SK-N-MC (cell line): ENCODE results near the gene SRRM4.

GRCh38 chr12:118537343-118538152 is 161.2 kb downstream of the SUDS3 start:
- RRBS: no CpG with 5 or more reads among the region's 10 CpGs

DNA sequence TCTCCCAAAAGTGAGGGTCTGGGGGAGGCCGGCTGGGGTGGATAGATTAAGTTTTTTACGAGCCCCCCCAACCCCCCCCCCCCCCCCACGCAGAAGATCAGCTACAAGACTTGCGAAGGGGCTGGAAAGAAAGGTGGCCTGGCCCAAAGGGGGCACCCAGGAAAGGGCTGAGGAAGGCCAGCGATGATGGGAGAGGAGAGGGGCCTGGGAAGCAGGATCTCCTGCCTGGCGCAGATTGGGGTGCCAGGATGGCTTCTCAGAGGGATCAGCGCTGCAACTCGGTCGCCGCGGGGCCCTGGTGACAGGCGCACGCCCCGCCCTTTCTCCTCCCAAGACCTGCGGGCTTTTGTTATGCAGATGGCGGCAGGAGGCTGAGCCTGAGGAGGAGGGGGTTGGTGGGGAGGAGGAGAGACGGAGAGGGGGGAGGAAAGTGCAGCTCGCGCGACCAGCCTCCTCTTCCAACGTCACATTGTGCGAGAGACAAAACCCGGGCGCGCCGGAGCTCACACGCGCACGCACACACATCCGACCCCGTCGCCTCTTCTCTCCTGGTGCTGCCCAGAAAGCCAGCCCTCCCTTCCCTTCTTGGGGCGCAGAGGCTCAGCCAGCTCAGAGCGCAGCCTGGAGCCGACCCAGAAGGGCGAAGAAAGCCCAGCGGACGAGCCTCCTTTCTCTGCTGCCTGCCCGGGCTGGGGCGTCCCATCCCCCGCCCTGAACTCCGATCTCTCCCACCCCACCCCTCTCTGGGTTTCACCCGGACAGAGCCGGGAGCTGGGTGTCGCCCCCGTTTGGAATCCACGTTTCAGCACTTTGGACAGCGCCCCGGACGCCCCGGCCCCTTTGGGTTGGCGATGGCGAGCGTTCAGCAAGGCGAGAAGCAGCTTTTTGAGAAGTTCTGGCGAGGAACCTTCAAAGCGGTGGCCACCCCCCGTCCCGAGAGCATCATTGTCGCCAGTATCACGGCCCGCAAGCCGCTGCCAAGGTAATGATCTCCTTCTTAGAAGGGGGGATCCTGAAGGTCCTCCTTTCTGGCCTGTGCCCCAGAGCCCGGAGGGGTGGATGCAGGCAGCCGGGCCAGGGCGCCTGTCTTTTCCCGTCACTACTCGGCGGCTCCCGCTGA is at the start of gene SRRM4:
TSS of gene SRRM4 (plus strand) at position 510 of the 1,120 bp plus-strand sequence.
- RRBS: 2% methylated on average over 9 of the region's 70 CpGs

DNA sequence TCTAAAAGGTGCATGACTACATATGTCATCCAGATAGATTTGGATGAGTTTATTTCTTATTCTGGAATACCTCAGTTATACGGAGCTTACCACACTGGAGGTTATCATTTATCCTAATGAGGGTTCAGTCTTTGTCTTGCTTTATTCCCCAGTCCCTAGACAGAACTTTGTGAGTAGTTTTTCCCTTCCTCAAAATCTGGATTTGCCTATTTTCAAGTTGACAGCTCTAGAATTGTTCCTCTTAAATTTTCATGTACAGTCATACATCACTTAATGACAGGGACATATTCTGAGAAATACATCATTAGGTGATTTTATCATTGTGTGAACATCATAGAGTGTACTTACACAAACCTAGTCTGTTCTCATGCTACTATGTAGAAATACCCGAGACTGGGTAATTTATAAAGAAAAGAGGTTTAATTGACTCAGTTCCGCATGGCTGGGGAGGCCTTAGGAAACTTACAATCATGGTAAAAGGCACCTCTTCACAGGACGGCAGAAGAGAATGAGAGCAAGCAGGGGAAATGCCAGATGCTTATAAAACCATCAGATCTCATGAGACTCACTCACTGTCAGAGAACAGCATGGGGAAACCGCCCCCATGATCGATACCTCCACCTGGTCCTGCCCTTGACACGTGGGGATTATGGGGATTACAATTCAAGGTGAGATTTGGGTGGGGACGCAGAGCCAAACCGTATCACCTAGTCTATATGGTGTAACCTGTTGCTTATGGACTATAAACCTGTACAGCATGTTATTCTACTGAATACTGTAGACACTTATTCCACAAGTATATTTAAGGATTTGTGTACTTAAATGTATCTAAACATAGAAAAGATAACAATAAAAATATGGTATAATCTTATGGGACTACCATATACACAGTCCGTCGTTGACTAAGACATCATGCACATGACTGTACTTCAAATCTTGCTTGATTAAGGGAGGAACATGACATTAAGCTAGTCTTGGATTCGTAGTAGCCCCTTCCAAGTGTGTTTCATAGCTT is 3.4 kb downstream of the PRKAB1 start:
- RRBS: no CpG with 5 or more reads among the region's 12 CpGs

DNA sequence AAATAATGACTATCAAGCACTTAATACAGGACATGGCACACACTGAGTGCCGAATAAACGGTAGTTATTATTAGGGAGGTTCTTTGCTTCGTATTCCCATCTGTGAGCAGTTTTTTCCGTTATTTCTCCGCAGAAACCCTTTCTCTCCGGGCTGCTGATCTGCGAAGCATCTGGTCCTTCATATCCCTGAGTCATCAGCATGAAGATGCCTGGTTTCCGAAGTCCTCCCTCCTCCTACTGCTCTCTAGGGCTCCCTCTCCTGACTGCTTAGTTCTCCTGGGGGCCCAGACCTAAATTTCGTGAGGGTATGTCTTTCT is 737 bp upstream of the BICDL1 start:
- RRBS: no CpG with 5 or more reads among the region's 9 CpGs

DNA sequence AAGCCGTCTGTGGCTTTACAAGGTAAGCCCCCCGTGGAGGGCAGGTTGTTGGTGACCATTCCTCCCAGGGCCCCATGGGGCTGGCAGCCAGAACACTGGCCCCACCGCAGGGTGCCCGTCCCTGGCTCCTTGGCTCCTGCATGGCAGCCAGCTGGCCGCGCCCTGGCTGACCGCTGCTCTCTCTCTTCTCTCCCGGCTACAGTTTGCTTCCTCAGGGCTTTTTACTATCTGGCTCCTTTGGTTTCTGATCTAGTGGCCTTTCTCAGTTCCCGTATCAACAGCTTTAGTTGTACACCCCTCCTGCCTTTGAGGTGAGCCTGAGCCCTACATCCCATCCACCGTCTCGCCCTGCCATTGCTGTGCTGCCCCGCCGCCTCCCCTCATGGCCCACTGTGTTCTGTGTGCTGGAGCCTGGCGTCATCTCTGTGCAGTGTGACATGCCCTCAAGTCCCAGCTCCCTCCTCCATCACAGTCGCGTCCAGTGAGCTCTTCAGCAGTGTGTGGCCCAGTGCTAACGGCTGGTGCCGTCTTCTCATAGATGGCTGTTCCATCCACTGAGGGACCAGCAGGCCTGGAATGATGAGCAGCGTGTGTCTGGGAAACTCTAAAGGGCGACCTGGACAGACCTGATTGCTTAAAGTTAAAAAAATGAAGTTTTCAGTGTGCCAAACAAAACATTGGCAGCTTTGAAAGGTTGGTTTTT is 25.7 kb downstream of the RAB35 start:
- RRBS: no CpG with 5 or more reads among the region's 20 CpGs

- RRBS: 85% methylated on average over 4 of the region's 15 CpGs
Observed at GRCh38 chr12:120093721-120094439, 22.7 kb downstream of the RAB35 start.

DNA sequence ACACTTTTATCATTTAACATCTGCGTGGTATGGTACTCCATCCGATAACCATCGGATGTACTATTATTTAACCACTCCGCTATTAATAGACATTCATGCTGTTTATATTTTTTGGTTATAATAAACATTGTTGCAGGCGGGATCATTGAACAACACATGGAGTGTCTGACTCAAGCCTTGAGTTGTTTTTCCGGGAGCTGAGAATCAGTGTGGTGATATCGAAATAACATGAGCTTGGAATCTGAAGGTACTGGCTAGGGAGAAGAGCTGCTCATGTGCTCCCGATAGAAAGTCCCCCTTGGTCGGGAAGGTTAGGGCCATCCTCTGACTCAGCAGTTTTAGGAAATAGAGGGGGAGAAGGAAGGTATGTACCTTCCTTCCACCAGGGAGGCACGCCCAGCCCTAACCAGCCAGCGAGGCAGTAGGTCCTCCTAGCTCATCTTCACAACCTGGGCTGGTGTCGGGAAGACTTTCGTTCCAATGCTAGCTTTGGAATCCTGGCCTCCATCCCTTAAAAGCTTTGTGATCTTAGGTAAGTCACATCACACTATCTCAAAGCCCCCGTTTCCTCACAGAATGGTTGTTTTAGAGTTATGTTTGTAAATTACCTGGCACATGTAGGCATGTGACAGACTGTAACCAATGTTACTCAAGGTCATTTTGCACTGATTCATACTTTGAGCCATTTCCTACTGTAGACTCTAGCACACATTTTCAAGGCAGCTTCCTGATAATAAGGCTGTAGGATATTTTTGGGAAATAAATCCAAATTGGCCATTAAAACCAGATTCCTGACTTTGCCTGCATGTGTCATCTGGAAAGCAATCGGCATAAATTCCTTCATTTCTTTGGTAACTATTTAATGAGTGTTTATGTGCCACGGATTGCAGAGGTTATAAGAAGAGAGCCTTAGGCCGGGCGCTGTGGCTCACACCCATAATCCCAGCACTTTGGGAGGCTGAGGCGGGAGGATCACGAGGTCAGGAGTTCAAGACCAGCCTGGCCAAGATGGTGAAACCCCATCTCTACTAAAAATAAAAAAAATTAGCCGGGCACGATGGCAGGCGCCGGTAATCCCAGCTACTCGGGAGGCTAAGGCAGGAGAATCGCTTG is 2.0 kb upstream of the RAB35 start:
- RRBS: no CpG with 5 or more reads among the region's 26 CpGs

GRCh38 chr12:120194096-120194622 is 356 bp downstream of the GCN1 start:
- RRBS: under 1% methylated on average over 12 of the region's 30 CpGs

GRCh38 chr12:120199734-120200331 is 1.1 kb downstream of the RPLP0 start:
- RRBS: no CpG with 5 or more reads among the region's 10 CpGs

GRCh38 chr12:120229140-120230339 is 28.6 kb upstream of the RPLP0 start:
- RRBS: 35% methylated on average over 1 of the region's 18 CpGs

DNA sequence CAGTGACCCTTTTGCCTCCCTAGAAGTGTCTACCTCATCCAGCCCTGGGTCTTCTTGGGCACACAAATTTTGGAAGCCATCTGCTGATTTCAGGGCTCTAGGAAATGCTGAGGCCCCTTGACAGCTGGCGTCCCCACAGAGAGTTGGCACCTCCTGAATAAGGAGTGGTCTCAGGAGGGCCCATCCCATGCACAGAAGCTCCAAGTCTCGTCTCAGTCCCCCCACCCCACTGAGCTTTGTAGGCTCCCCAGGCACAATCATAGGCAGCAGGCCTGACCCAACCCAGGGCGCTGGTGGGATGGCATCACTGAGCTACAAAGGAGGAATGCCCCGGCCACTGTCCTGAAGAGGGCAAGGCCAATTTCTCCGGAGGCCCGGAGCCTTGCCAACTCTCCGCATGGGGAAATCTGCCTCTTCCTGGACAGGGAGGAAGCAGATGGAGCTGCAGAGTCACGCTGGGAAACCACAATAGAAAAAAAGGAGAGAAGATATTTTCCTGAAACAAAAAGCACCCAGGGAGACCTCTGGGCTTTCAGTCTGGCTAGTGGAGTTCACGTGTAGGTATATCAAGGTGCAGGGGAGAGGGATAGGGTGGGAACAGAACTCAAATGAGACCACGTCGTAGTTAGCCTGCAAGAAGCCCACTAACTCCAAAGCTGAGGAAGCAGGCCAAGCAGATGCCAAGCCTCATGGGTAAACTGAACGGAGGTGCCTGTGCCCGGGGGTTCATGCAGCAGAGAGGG is 27.7 kb downstream of the PXN start:
- RRBS: 60% methylated on average over 1 of the region's 13 CpGs

DNA sequence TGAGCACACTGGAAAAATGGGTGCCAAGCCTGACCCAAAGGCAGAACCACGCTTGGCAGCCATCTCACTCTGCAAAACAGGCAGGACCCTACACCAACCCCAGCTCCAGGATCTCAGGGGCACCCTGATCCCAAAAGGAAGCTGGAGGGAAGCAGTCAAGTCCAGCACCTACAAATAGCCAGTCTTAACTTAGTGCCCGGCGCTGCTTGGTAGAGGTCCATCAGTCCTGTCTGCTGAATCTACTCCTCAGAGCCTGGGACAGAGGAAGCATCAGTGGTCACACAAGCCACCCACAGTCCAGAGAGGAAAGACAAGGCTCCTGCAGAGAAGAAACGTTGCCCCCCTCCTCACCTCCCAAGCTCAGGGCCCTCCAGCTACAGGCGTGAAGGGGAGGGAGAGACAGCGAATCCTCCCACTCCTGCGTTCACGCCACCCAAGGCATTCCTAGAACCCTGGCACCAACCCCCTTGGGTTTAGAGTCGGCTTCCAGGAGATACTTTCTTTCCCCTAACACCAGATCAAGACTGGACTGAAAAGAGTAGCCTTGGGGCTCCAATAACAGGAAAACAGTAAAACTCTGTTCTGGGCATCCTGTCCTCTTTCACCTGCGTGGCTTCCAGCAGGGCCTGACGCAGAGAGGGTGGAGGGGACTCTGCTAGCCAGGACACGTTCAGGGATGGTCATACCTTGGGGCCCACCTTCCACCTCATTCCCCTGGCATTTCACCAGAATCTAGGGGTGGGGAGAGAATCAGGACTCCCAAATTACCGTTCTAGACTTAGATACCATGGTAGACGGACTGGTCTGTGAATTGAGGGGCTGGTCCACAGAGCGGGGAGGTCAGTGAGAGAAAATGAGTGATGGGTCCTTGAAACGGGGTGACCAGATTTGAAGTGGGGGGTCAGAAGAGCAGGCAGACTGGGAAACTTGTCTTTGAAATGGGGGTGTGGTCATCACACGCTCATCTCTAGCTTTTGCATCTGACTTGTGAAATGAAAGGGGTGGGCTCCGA is 1.2 kb downstream of the PXN start:
- RRBS: no CpG with 5 or more reads among the region's 18 CpGs

DNA sequence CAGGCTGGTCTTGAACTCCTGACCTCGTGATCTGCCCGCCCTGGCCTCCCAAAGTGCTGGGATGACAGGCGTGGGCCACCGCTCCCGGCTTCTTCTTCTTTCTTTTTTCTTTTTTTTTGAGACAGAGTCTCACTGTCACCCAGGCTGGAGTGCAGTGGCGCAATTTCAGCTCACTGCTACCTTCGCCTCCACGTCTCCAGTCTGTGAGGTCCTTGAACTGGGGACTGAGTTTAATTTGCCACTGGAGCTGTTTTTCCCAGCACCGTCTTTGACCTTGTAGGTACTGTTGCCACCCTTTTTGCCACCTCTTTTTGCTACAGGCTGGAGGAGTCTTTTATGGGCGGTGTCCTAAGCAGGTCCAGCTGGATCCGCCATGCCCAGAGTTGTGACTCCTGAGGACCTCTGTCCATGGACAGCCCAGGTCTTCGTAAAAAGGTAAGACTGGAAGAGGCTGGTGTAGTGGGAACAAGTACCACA is 11.6 kb upstream of the SIRT4 start:
- RRBS: no CpG with 5 or more reads among the region's 12 CpGs

- RRBS: no CpG with 5 or more reads among the region's 15 CpGs
Observed at GRCh38 chr12:120454865-120455628, 8.8 kb downstream of the GATC start.

DNA sequence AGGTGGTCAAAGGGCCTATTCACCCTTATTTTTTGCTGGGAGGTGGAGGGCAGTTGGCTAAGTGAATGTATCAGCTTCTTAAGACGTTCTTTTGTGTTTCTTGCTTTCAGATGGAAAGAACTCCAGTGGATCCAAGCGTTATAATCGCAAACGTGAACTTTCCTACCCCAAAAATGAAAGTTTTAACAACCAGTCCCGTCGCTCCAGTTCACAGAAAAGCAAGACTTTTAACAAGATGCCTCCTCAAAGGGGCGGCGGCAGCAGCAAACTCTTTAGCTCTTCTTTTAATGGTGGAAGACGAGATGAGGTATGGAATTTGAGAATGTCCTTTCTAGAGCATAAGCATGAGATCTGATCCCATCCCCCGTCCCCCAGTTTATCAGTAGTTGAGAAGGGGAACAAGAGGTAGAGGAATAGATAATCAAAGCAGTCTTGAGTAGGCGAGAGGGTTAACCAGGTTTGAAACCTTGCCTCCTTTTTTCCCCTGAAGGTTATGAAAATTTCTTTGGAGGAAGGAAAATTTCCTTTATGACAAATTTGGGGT is 12.2 kb downstream of the RNF10 start:
- RRBS: no CpG with 5 or more reads among the region's 11 CpGs

- RRBS: no CpG with 5 or more reads among the region's 12 CpGs
Observed at GRCh38 chr12:120570646-120571699, 10.2 kb downstream of the POP5 start.

DNA sequence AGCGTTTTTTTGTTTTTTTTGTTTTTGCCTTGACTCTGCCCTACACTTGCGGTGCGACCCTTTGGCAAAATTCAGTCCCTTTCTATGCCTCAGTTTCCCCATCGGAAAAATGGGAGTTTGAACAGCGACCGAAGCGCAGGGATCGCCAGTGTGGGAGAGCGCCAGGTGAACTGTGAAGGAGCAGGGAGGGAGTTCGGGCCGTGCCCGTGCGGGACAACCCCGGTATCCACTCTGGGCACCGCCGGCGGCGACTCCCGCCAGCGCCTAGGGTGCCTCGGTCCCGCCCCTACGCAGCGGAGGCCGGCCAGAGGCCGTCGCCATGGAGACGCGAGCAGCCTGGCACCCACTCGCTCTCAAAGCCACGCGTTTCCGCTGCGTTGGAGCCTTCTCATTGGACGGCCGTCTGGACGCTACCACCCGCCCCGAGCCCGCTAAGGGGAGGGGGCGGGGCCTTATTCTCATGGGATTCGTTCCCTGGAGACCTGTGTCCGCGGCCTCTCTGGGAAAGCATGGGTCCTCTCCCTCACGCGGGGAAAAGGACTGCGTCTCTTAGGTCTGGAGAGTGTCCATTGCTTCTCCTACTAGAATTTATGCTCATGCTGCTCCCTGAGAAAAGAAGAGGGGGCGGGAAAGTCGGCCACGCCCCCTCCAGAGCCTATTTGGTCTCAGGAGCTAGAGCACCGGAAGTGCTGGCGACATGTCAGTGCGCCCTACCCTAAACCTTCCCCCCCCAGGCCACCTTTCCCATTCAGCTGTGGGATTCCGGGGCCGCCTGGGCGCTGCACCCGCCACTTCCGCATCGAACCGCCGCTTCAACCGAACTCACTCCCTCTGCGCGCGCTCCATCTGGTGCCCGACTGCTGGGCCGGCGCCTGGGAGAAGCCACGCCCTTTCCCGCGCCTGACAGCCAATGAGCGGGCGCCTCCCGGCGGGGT is 567 bp upstream of the MLEC start:
- RRBS: under 1% methylated on average over 30 of the region's 75 CpGs

GRCh38 chr12:120689387-120690140 is 2.6 kb downstream of the MLEC start:
- RRBS: no CpG with 5 or more reads among the region's 7 CpGs

DNA sequence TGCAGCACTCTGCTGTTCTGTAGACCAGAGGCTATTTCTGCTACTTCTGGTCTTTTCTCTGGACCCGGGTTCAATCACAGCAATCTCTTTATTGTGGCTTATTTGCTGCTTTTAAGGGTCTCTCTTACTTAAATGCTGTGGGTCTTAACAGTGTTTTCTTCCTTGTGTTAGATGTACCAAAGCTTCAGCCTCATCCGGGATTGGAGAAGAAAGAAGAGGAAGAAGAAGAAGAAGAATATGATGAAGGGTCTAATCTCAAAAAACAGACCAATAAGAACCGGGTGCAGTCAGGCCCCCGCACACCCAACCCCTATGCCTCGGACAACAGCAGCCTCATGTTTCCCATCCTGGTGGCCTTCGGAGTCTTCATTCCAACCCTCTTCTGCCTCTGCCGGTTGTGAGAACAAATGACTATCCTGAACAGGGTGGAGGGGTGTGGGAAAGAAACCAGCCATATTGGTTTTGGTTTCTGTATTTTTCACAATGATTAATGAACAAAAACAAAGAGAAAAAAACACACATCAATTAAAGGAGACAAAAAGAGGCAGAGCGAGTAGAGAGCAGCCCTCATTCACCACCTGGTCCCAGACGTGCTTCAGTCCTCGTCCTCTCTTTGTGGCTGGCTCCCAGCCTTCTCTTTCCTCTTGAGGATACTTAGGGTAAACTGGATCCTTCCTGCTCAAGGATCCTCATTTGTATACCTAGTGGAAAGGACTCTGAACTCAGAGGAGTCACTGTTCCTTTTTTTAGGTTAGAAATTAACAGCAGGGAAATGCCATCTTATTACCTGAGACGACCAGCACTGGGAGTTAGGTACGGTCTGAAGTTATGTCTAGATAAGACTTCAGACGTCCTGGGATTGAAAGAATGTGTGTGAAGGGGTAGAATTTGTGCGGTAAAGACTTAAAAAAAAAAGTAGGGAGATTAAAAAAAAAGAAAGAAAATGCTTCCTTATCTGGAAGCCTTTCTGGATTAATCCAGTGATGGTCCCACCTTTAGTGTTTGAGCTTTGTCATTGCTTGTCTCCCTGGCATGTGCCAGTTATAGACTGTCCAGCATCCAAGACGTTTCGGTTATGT is 9.5 kb downstream of the MLEC start:
- RRBS: 100% methylated on average over 1 of the region's 16 CpGs

DNA sequence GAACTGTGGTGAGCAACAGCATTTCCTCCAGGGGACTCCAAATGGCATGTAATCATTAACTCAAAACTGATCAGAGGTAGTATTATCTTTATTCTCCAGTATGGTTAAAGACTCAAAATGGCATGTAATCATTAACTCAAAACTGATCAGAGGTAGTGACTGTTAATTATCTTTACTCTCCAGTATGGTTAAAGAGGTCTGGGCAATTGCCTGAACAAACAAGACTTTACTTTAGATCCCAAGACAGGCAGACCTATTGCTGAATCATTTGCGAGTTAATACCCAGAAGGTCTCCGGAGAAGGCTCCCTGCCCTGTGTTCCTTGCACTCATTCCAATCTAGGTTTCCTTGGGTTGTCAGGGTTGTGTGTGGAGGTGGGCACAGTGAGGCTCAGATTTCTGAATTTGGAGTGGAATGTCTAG is 6.5 kb upstream of the ACADS start:
- RRBS: no CpG with 5 or more reads among the region's 2 CpGs